ENCODE results near the gene SKIC8.

DNA sequence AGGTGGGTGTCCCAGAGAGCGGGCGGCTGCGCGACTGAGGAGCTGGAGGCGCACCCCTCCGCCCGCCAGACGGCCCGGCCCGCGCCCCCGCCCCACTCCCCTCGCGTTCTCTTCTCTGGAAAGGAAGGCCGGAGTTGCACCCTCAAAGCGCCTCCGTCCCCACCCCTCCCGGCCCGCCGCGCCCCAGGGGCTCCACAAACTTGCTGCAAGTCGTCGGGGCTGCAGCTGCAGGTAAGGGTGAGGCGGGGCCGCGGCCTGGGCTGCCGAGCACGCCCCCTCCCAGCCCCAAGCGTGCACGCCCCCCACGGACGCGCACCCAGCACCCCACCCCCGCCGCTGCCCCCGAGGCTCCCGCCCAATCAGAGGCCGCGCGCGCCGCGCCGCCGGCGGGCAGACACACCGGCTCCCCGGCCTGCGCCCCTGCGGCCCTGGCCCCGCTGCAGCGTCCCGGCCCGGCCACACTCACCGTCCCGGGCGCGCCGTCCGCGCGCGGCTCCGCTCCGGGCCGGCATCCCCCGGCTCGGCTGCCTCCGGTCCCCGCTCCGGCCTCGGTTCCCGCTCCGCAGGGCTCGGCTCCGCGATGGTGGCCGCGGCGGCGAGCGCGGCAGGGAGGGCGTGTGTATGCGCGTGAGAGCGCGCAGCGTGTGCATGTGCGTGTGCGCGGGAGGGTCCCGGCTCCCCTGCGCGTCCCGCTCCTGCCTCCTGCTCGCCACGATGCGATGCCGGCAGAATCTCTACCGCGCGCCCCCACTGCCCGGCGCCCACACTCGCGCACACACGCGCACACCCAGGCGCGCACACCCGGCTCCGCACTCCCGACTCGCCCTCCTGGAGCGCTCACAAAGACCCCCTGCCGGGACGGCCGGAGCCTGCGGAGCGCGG lies 186.3 kb upstream of the LINGO1 start:
- PRO-cap, result no peak
- RAMPAGE, long total RNA, 4 experiments, result no peak in any of the 4 experiments

GRCh38 chr15:78002803-78003822 lies 74.4 kb downstream of the TBC1D2B start:
- PRO-cap, result no peak
- RAMPAGE, long total RNA, 4 experiments, result no peak in any of the 4 experiments

DNA sequence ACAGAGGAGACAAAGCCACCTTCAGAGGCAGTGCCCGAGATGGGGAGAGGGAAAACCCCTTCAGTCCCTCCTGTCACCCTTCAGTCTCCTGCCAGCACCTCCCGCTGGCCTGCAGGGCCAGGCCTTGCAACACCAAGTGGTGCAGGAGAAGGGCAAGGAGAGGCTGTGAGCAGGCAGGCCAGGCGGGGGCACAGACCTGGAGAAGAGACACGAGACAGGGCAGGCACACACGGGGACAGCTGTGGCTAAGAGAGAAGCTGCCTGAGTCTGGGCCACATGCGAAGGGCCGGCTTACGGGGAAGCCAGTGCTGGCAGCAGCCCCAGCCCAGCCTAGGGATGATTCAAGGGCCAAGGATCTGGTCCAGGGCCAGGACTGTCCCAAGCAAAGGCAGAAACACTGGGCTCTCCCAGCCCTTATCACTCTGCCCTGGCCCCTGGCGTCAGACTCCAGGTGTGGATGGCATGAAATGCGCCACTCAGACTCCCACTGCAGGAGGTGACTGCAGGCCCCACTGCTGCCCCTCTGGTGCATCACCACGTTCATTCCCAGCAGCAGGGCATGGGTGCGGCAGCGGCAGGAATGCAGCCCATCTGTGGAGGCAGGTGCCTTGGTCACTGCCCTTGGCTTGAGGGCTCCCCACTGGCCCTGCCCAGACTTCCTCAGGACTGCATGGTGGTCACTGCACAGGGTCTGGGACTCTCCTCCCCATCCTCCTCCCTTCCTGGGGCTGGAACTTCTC lies 69.5 kb downstream of the TBC1D2B start:
- PRO-cap, result no peak
- RAMPAGE, long total RNA, 4 experiments, result no peak in any of the 4 experiments

DNA sequence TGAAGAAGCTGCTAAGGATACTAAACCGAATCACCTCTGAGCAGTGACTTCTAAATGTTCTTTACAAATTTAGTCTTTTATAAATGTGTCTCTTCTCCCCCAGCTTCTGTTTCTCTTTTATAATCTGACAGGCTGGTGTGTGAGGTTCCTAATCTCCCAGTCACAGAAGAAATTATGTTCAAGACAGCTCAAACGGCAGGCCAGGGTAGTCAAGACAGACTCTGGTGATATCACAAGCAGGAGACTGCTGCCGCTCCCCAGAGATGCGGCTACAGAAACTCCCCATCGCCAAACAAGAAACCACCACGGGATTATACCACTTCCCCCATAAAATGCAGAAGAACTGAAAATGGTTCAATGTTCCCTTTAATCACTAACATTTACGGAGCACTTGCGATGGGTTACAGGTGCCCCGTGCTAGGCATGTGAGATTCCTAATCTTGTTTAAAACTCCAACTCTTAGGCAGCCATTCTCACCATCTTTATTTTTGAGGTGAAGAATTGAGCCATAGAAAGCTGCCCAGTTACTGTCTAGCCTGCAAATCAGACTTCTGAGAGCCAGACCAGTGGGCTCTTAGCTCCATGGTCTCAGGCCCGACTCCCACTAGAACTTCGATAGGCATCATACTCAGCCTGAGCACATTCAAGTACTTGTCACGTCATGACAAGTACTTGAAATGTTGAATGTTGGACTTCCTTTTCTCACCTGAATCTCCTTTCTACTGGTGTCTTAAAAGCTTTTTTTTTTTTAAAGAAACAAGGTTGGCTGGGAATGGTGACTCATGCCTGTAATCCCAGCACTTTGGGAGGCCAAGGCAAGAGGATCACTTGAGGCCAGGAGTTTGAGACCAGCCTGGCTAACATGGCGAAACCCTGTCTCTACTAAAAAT lies 58.4 kb downstream of the TBC1D2B start:
- PRO-cap, result no peak
- RAMPAGE, long total RNA, 4 experiments, result no peak in any of the 4 experiments

- PRO-cap, result no peak
- RAMPAGE, long total RNA, 4 experiments, result no peak in any of the 4 experiments
These were observed 54.1 kb downstream of the TBC1D2B start for GRCh38 chr15:78023307-78023918.

- PRO-cap, result no peak
- RAMPAGE, long total RNA, 4 experiments, result no peak in any of the 4 experiments
These were observed 42.1 kb downstream of the TBC1D2B start for GRCh38 chr15:78035399-78035796.

- PRO-cap, result no peak
- RAMPAGE, long total RNA, 4 experiments, result no peak in any of the 4 experiments
These were observed 28.9 kb downstream of the TBC1D2B start for GRCh38 chr15:78048495-78049054.

- PRO-cap, result no peak
- RAMPAGE, long total RNA, 4 experiments, result no peak in any of the 4 experiments
These were observed 22.6 kb downstream of the TBC1D2B start for GRCh38 chr15:78054950-78055305.

- PRO-cap, result no peak
- RAMPAGE, long total RNA, 4 experiments, result no peak in any of the 4 experiments
These were observed 20.8 kb downstream of the TBC1D2B start for GRCh38 chr15:78056692-78057186.

DNA sequence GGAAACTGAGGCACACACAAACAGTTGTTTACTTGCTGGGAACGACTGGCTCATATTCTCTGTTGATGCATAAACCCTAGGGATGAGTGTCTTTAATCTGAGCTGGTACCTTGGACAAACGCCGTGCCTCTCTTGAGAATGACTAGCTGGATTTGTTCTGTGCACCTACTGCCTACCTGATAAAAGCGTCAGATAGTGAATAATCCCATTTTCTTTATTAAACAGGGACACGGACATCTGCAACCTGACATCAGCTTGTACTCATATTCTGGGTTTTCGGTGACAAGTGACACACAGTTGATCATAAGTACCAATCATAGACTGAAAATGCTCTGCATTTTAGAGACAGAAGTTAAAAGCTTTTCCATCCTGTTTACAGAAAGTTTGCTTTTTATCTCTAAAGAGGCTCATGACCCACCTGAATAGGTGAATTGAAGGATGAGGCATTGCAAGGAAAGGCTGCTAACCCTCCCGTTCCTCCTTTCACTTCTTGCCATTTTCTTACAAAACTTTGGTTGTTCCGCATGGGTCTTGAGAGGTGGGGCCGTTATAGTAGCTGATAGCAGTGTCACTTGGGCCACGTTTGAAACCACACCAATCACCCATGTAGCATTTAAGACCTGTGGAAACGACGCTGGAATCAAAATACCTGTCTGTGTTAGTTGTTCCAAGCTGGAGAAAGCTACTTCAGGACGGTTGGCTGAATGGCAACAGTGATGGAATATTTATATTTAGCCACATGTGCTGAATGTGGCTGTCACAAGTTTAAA lies 1.1 kb downstream of the DNAJA4 start:
- PRO-cap, result no peak
- RAMPAGE, long total RNA, 4 experiments, result no peak in any of the 4 experiments

DNA sequence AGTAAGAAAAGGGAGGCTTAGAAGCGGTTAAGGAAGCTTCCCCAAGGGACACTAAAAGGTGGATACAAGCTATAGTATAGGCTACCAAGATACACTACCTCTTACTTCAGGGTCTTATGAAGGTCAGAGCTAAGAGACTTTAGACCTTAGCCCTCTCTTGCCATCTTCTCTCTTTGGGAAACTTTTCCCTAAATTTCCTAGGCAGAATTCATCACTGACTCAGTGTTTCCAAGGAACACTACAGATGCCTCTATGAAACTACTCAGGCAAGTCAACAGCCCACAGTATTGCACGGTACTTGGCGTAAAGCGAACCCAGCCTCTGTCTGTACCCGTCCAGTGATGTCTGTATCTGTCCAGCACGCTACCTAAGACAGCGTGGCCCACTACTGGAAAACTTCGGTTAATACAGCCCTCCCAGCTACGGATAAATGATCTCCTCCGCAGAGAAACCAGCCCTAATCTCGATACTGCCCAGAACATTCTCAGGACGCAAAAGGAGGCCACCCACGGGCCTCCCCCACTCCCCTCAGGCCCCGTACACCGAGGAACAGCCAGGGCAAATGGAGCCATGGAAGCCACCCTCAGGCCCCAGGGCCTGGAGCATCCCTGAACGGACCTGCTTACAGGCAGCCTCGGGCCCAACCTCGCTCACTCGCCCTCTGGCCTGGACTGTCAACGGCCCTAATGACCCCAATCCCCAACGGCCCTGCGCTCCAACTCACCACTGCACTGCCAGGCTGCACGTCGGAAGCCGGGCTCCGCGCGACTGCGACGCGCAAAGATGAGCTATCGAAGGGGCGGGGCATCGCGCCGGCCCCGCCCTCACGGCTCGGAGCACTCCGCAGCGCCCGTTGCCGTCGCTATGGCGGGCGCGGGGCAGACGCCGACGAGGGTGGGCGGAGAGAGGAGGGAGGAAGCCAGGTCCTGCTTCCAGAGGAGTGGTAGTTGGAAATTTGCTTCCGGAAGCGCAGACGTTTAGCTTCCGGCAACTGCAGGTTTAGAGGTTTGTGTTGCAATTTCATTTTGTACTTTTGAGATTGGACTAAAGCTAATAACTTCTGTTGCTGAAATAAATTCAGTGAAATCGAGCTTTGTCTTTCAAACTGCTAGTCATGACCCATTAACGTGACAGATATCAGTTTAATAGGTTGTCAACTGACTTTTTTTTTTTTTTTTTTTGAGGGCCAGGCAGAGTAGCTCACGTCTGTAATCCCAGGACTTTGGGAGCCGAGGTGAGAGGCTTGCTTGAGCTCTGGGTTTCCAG lies at the start of gene SKIC8:
SKIC8 (minus strand) TSS at position 772 of the 1,266 bp plus-strand sequence.
- PRO-cap, result bidirectional peak, plus-strand start at position 881 of the sequence, minus-strand start at position 772 of the sequence
- RAMPAGE, long total RNA, 4 experiments, result start-site peak on the minus strand in 4 of 4 experiments, centred at positions 752 to 768 of the sequence, 16 to 77 reads per replicate

DNA sequence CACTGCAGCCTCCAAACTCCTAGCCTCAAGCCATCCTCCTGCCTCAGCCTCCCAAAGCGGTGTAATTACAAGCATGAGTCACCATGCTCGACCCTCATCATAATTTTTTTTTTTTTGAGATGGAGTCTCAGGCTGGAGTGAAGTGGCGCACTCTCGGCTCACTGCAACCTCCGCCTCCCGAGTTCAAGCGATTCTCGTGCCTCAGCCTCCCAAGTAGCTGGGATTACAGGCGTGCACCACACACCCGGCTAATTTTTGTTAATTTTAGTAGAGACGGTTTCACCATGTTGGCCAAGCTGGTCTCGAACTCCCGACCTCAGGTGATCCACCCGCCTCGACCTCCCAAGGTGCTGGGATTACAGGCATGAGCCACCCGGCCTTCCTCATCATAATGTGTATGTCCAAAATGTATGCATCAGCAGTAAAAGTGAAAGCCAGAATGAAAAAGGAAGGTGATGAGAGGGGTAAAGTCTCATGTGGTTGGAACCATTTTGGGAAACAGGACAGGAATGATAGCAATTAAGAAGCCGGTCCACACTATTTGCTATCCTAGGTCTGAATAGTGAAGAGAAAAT lies 561 bp upstream of the PSMA4 start:
- PRO-cap, result no peak
- RAMPAGE, long total RNA, 4 experiments, result no peak in any of the 4 experiments

- PRO-cap, result no peak
- RAMPAGE, long total RNA, 4 experiments, result start-site peak on the plus strand in 1 of 4 experiments, at chr15:78546583-78546708 at its widest, 34 reads per replicate
These were observed 6.2 kb downstream of the PSMA4 start for GRCh38 chr15:78546486-78546747.

- PRO-cap, result unidirectional peak, plus-strand start at chr15:78761788
- RAMPAGE, long total RNA, 4 experiments, result no peak in any of the 4 experiments
These were observed 49.7 kb downstream of the ADAMTS7 start for GRCh38 chr15:78761348-78762194.

GRCh38 chr15:78874814-78875721 lies 2.4 kb downstream of the MORF4L1 start:
- PRO-cap, result no peak
- RAMPAGE, long total RNA, 4 experiments, result start-site peak on the plus strand in 1 of 4 experiments, at chr15:78875487-78875591 at its widest, 6 reads per replicate

DNA sequence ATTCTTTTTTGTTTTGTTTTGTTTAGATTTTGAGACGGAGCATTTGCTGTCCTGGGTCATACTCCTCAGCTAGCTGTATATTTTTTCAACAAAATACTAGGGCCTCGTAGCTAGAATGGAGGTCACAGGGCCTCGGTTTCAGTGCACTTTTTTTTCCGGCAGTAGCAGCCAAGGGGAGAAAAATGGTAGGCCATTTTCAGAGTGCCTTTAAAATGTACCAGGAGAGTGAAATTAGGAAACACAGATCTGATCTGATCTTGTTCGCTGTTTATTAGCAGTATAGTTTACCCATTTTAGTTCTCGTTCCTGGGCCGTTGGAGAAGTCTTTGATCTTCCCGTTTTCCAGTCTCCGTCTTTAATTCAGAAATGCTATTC lies 3.7 kb downstream of the MORF4L1 start:
- PRO-cap, result no peak
- RAMPAGE, long total RNA, 4 experiments, result no peak in any of the 4 experiments

DNA sequence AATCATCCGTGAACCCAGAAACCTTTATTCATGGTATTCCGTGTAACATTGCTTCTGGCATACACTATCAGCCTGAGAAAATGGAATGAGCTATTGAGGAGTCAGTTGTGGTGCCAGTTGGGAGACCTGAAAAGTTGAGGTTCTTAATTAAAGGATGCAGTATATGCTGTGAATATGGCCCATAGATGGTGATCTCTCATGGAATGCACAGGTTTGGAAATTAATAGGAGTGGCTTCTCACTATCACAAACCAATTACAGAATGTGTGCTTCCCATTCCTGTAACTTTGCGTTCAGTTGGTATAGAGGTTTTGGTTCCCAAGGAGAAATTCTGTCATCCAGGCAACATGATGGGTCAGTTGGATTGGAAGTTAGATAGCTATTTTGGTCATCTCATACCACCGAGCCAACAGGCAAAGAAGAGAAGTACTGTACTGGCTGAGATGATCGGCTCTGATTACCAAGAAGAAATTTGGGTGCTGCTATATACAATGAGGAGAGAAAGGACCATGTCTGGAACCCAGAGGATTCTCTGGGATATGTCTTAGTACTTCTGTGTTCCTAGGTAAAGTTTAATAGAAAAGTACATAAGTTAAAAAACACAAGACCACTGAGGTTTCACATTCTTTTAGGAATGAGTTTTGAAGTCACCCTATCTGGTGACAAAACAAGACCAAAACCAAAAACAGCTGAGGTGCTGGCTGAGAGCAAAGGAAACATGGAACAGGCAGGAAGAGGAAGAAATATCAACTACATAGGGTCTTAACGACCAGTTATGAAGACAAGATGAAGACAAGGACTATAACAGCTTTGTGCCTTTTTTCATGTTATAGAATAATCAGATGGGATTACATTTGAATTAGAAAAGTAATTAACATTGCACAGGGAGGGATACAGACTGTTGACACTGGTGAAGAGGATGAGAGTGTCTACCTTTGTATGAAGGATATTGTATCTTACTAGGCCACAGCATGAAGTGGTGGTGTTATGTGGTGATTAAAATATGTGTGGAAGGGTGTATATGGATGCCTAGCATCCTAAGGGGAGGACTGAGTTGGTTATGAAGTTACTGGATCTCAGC lies 34.3 kb downstream of the MORF4L1 start:
- PRO-cap, result no peak
- RAMPAGE, long total RNA, 4 experiments, result no peak in any of the 4 experiments

- PRO-cap, result no peak
- RAMPAGE, long total RNA, 4 experiments, result no peak in any of the 4 experiments
These were observed 33.8 kb upstream of the CTSH start for GRCh38 chr15:78978538-78979172.

GRCh38 chr15:79004294-79004860 lies 59.5 kb upstream of the CTSH start:
- PRO-cap, result no peak
- RAMPAGE, long total RNA, 4 experiments, result no peak in any of the 4 experiments

- PRO-cap, result no peak
- RAMPAGE, long total RNA, 4 experiments, result no peak in any of the 4 experiments
These were observed 605 bp upstream of the RASGRF1 start for GRCh38 chr15:79091011-79091759.

All from Peyer's patch (tissue), 4 donors.